UCH-1 (cell line): ENCODE measurements around a stretch of chr16.

GRCh38 chr16:48384009-48384429 is 1.2 kb downstream of the SIAH1 start:
- RRBS: no CpG with 5 or more reads among the region's 12 CpGs

GRCh38 chr16:48393729-48394431 is 8.7 kb upstream of the SIAH1 start:
- RRBS: no CpG with 5 or more reads among the region's 12 CpGs

- RRBS: no CpG with 5 or more reads among the region's 2 CpGs
Observed at GRCh38 chr16:48591135-48591553, 18.8 kb downstream of the N4BP1 start.

GRCh38 chr16:48609238-48609359 is 881 bp downstream of the N4BP1 start:
- RRBS: 14% methylated on average over 1 of the region's 4 CpGs

DNA sequence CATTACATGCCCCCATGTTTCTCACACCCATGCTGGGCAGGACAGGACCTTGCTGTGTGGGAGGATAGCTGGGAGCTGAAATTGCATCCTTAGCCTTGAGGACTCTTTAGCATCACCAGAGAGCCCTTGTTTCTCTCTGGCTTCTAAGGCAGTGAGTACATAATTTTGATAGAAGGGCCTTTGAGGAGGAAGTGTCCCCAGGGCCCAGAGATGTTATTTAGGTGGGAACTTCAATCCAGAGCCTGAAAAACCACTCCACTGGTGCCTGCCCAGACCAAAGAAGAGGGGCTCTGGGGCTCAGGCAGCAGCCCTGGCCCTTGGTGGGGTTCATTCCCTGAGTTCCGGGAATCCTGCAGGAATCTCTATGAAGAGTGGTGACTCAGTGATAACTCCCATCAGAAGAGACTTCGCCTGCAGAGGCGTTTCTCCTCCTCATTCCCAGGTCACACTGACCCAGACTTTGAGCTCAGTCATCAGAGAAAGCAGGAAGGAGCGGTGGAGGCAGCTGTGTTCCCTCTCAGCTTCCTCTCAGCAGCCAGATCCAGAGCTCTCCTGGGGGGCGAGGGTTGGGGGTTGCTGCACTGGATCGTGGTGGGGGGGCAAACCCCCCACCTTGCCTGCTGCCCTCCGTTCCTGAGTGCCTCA is 271.4 kb downstream of the CBLN1 start:
- RRBS: no CpG with 5 or more reads among the region's 7 CpGs

GRCh38 chr16:49452467-49453126 is 79.0 kb downstream of the C16orf78 start:
- RRBS: no CpG with 5 or more reads among the region's 16 CpGs

DNA sequence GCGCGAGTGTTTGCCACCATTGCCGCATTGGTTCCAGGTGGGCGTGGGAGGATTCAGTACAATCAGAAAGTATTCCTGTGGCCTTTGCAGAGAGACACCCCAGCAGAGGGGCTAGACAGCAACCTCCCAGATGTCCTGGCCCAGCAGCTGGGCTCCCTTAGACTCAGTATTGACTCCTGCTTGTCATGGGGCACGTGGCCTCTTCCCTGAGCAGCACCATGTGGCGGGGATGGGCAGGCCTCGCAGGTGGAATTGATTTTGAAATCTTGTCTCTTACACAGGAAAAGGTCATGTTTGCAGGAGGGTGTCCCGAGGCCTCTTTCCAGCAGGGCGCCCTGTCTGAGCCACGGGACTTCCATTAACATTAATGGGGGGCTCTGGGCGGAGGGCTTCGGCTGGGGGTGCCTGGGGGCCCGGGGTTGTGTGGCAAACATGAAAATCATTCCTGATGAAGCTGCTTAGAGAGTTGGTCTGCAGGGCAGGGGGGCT is 96.4 kb downstream of the C16orf78 start:
- RRBS: no CpG with 5 or more reads among the region's 13 CpGs

DNA sequence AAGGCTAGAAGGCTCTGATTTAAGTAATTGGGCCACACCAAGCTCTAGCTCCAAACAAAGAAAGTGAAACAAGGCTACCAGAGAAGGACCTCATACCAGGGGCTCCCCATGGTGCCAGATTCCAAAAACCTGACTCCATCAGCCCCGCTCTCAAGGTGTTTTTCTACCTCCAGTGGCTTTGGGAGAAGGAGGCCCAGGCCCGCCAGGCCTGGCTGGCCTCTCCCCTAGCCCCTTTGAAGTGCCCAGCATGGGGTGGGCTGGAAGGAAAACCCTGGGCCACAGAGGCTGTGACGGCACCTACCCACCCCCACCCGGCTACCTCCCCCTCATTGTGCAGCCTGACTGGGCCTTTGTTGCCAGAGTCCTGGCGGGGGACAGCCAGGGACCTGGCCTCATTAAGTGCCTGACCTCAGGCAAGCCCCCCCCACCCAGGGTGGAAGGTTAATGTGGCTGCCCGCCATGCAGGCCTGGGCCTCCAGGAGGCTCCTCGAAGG is 159.5 kb downstream of the ZNF423 start:
- RRBS: no CpG with 5 or more reads among the region's 7 CpGs

DNA sequence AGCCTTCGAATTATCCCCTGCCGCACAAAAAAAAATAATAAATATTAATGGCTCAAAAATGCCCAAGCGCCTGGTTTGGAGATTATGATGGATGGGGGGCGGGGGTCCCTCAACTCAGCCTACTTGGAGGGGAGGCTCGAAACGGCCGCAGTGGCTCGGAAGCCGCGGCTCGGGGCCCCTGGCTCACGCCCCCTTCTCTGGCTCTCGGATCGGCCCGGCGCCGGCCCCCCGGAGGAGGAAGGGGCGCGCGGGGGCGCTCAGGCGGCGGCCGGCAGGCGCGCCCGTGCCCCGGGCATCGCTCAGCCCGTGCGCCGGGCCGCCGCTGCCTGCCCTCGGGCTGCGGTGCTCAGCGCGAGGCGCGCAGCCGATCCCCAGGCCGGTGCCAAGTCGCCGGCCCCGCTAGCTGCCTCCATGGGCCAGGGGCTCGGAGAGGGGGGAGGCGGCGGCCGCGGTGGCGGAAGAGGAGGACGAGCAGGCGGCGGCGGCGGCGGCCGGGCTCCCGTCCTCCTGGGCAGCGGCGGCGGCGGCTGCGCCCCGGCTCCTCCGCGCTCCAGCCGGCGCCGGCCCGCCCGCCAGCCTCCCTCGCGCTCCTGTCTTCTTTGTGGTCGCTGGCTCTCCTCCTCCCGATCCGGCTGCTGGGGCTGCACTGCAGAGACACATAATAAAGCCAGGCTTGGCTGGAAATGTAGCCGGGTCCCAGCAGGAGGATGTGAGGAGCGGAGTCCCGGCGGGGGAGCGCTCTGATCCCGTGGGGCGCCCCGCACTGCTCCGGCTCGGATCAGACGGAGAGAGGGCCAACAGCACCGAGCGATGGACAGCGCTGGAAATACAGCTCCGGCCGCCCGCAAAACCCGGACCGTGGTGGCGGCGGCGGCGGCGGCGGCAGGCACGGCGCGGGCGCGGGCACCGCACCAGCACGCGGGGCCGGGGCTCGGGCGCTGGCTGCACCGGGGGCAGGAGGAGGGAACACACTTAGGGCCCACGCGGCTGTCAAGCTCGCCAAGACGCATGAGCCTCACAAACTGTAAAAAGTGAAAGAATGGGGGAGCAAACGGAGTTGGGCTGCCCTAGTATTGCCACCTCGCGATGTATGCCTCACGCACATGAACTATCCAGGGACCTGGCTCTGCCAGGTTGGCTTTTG is 904 bp upstream of the ZNF423 start:
- RRBS: 4% methylated on average over 71 of the region's 123 CpGs

DNA sequence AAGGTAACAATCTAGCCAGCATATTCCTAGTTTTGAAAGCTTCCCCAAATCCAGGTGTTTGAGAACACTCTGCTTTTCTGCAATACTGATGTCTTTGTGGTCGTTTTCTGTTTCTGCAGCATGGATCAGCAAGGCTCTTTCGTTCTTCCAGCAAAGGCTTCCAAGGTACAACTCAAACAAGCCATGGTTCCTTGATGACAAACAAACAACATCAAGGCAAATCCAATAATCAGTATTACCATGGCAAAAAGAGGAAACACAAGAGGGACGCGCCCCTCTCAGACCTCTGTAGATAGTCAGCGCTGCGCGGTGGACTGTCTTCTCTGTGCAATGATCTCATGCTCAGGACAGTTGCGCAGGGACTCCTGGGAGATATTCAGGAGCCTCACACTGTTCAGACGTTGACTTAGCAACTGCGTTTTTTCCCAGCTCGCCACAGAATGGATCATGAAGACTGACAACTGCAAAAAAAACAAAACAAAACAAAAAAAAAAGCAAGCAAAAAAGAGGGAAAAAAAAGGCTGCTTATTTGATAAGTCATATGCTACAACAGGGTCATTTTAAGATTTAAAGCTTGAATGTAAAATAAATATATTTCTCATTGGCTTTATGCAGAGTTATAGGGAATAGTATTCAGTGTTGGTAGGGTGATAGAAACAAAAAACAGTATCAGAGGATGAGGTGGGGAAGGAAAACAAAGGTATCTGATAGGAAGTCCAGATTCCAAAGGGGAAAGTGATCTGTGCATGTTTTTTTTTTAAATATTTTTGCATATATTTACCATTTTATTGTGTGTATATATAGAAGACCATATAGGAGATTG is 37.1 kb upstream of the ADCY7 start:
- RRBS: no CpG with 5 or more reads among the region's 11 CpGs

GRCh38 chr16:50273836-50274940 is 7.8 kb downstream of the ADCY7 start:
- RRBS: 77% methylated on average over 4 of the region's 30 CpGs

GRCh38 chr16:50505734-50506522 is 42.3 kb upstream of the NKD1 start:
- RRBS: no CpG with 5 or more reads among the region's 12 CpGs

DNA sequence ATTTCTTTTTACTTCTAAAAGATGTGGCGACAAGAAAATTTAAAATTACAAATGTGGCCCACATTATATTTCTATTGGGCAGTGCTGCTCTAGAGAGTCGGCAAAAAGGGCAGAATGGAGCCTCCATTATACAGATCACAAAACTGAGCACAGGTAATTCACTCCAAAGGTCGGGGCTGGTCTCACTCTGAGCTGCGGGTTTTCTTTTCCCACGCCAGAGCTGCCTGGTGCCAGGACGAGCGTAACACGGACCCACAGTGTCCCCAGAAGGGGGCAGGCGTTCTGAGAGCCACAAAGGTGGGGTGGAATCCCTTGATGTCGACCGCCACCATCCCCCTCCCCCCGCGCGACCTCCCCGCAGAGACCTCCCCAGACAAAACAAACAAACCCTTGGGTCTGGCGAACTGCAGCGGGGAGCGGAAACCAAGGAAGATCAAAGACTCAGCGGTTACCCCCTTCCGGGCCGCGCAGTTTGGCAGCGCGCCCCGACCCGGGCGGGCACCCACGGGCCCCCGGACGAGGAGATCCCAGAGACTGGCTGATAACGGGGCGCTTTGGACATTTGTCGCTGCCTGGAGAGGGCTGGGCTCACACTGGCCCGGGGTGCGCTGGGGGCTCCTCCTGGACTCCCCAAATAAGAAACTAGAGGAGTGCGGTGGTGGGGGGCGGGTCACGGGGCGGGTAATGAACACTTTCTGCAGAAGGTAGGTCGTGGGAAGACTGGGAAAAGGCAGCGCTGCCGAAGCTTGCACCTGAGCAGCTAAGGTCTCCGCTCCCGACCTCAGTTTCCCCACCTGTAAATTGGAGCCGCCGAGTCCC is 741 bp upstream of the NKD1 start:
- RRBS: 2% methylated on average over 5 of the region's 46 CpGs

GRCh38 chr16:50549888-50550650 is 1.9 kb downstream of the NKD1 start:
- RRBS: no CpG with 5 or more reads among the region's 13 CpGs

- RRBS: no CpG with 5 or more reads among the region's 11 CpGs
Observed at GRCh38 chr16:50688137-50688608, 5.2 kb upstream of the NOD2 start.

DNA sequence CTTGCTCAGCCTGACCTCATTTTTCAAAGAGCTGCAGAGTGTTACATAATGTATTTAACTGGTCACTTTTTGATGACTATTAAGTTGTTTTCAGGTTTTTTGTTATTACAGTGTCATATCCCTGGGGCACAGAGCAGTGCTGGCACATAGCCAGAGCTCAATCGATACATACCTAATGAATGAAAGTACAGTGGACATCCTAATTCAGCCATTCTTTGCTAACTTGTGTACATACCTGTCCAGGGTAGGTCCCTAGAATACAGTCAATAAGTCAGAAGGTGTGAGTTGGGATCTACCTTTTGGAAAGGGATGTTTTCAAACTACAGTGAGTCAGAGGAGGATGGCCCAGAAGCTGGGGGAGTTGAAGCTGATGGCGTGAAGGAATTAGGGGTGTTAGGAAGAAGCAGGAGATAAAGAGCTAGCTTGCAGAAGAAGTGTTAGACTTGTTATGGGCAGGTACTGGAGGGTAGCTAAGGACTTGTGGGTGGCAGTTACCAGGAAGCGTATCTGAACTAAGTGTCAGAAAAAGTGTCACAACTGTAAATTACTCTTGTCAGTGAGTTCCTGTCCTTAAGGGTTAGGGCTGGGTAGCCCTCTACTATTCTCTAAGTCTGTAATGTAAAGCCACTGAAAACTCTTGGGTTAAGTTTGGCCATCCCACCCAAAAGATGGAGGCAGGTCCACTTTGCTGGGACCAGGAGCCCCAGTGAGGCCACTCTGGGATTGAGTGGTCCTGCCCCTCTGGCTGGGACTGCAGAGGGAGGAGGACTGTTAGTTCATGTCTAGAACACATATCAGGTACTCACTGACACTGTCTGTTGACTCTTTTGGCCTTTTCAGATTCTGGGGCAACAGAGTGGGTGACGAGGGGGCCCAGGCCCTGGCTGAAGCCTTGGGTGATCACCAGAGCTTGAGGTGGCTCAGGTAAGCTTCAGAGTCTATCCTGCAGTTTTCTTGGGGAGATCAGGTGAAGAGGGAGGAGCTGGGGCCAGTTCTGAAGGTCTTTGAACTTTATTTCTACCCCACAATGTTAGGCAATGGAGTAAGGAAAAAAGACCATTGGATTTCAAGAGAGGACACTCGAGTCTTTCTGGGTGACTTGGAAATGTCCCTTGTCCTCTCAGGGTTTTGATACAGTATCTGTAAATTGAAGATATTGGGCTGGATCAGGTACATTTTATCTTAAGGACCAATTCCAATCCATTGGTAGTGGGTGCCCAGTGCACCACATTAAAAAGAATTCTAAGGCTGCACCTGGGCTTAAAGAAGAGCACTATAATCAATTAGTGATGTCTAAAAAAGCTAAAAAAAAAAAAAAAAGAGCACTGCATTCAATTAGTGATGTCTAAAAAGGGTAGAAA is 19.6 kb upstream of the CYLD start:
- RRBS: no CpG with 5 or more reads among the region's 5 CpGs

GRCh38 chr16:50800982-50801941 is 59.4 kb downstream of the CYLD start:
- RRBS: no CpG with 5 or more reads among the region's 4 CpGs

DNA sequence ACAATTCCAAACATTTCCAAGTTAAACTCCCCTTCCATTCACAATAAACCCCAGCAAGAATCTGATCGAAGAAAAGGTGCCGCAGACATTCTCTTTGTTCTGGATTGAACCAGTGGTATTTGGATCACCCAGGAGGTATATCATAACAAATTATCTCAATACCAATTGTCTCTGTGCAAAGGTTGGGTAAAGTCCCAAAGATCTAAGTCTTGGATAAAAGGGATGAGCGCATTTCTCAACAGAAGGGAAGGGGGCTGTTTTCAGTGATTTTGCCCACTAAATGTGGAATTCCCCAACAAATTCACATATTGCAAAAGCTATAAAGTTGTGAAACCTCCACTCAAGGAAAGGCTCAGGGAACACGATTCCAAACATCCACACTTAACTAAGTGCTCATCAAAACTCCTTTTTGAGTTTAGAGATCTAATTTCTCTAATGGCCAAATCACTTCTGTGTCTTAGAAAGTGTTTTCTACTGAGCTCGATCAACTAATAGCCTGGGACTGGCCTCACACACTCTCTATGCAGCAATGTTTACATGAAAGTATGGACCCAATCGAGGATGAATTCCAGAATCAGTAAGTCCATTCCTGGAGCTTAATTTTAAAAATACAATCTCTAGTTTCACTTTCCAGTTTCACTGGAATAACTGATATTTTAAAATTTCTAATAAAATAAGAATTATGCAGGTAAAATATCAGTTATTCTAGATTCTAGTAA is 30.9 kb downstream of the SALL1 start:
- RRBS: no CpG with 5 or more reads among the region's 6 CpGs

DNA sequence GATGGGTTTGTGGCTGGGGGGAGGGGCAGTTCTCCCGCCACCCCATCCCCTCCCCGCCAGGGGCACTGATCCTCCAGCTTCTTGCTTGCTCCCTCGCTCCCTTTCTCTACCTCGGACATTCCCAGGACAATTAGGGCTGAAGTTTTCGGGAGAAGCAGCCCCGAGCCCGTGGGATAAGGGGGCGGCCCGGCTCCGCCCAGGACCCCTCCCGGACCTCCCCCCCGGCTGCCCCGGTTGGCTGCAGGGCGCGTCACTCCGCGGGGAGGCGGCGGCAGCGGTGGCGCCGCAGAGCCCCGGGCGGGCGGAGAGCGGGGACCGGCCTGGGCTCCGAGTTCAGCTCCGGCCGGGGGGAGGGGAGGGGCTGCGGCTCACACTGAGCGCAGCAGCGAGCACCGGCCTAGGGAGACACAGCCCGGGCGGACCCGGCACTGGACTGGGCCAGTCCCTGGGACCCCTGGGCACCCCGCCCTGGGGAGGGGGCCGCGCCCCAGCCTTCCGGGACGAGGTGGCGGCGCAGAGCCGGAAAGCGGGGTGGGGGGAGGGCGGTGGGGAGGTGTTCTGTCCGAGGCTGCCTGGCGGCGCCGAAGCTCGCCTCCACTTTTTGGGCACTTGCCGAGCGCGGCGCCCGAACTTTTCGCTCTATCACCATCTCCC is 1.2 kb upstream of the SALL1 start:
- RRBS: 3% methylated on average over 21 of the region's 58 CpGs

- RRBS: no CpG with 5 or more reads among the region's 13 CpGs
Observed at GRCh38 chr16:51431194-51432274, 280.5 kb upstream of the SALL1 start.